Duodenum (tissue), 1 donor: ENCODE measurements around a stretch of chr15.

DNA sequence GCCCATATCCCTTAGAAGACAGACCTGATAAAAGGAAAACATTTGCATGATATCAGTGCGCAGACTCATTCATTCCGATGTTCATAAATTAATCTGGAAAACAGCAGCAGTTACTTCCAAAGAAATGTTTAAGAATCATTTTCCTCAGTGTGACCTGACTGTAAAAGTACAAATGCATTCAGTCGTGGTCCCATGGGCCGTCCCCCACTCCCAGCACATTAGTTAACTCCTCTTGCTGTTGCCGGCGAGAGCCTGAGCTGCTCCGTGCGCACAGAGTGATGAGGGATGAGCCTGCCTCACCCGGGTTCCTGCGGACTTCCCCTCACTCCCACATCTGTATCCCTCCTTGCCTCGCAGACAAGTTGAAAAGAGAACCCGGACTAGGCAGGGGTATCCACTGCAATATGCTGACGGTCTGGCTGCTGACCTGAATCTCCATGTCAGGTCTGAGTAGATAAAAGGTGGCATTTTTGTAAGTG, 861.7 kb upstream of the NR2F2 start:
- PRO-cap = no peak

- PRO-cap = no peak
Observed at GRCh38 chr15:96264055-96265393, 66.0 kb upstream of the NR2F2 start.

- PRO-cap = no peak
Observed at GRCh38 chr15:96322435-96323710, 7.6 kb upstream of the NR2F2 start.

DNA sequence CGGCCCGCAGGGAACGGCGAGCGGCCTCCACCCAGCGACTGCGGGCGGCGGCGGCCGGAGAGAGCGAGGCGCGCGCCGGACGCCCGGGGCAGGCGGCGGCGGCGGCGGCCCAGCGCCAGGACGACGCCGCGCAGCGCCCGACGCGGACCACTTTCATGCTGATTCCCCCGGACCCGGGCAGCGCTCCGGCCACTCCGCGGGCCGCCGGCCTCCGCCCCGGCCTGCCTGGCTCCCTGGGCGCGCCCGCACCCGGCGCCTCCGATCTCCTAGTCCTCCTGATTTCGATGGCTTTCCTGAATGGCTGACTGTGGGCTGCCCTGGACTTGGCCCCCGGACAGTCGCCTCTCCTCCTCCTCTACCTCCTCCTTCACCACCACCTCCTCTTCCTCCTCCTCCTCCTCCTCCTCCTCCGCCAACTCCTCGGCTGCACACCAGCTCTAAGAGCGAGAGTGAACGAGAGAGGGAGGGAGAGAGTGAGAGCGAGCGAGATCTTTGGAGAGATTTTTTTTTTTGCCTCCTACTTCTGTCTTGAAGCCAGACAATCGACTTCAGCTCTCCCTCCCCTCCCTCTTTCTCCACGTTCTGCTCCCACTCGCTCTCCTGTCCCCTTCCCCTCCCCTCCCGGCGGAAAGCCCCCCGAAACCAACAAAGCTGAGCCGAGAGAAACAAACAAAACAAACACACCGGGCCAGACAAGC, 840 bp downstream of the NR2F2 start:
- PRO-cap = bidirectional peak, plus-strand start at position 446 of the sequence, minus-strand start at position 223 of the sequence

- PRO-cap = no peak
Observed at GRCh38 chr15:96334031-96334847, 3.7 kb downstream of the NR2F2 start.

DNA sequence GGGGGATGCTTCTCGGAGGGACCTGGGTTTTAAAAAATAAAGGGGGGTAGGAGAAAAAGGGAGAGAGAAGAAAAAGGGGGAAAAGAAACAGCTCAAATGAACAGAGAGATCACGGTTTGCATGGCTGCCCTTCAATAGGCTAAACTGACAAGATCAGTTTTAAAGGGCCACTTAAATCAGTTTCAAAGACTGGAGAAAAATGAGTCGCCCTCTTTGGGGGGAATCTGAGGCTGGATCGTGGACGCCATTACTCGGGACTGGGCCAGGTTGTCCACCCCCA, 6.1 kb downstream of the NR2F2 start:
- PRO-cap = no peak

GRCh38 chr15:96354985-96355517, 24.6 kb downstream of the NR2F2 start:
- PRO-cap = no peak

DNA sequence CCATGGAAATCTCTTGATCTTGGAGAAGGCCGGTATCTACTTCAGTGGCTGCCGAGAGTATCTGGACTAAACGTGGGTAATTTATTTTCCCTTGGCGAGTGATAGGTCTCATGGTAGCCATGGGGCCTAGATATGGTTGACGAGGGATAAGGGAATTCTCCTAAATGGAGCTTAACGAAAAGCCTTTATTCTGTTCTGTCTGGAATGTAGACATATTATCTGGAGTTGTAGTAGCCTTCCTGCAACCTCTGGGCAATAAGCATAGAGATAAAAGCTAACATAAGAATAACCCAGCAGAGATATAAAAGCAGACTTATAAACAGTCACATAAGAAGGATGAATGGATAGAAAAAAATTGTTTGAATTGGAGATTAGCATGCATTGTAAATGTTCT, 281.3 kb upstream of the ARRDC4 start:
- PRO-cap = no peak

DNA sequence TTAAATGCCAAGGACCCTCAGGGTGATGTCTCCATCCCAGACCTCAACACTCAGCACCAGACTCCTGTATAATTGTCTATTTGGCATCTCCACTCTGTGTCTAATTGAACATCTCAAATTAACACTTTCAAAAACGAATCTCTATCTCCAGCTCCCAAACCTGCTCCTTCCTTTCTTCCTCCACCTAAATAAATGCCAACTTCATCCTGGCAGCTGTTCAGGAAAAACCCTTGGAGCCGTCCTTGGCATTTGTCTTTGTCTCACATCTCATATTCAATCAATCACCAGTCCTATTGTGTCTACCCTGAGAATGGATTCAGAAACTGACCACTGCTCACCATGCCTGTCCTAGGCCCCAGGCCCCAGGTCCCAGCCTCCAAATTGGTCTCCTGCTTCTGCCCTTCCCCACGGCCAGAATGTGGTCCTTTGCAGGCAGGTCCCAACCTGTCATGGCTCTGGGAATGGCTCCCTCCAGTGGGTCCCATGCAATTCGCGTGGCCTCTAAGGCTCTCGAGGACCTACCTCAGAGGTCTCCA, 56.4 kb downstream of the ARRDC4 start:
- PRO-cap = no peak

DNA sequence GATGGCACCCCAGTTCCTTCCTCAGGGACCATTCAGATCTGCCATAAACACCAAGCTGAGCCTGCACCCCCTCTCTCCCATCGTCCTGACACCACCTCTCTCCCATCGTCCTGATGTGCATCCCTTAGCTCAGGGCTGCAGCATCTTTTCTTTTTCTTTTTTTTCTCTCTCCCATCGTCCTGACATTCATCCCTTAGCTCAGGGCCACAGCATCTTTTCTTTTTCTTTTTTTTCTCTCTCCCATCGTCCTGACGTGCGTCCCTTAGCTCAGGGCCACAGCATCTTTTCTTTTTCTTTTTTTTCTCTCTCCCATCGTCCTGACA, 126.0 kb upstream of the IGF1R start:
- PRO-cap = unidirectional peak, plus-strand start at position 243 of the sequence

DNA sequence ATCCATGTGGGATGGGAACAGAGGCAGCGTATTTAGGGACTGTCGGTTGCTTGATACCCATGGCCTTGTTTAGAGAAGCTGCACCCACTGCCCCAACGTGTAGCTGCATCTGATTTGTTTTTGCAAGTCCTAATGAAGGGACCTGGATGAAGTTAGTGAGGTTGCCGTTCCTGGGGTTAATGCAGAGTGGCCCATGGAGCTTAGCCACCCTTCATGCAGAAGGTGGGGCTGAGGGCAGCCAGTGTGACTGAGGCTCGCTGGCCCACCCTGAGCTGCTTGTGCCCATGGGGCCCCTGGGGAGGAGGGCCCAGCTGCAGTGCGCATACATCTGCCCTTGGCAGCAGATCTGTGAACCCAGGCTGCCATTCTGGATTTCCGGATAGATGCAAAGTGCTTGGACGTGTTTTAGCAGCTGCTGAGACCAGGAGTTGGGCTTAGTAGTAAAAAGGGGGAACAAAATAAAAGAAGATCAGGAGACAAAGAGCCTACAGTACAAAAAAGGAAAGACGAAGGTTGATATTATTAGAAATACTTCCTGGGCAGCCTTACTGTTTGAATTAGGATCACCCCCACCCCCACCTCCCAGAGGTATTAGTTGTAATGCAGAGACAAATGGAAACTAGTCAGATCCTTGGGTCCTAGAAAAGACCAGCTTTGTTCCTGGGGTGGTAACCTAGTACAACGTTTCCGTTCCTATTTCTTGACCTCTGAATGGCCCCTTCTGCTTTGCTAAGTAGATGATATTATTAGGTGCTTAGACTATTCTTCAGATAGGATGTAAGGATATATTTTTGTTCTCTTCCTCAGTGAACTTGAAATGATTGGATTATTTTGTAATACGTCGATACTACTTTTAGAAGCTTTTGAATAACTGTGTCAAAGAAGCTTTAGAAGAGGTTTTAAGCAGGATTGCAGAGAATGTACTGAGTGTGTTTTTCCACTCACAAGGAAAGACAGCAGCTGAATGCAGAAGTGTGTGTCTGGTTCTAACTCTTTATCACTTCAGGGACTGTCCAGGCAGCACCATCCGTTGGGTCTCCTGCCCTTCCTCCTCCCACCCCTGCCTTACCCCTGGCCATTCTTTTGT, 70.3 kb downstream of the IGF1R start:
- PRO-cap = no peak

DNA sequence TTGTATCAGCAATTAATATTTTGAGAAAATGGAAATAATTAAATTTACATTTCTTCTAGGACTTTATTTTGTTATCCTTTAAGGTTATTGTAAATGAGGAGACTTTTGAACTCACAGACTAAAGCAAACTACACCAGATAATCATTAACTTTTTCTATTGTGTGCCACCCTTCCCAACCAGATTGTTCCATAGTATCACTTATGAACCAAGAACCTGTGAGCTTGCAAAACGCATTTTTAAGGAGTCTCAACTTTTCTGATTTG, 75.6 kb downstream of the IGF1R start:
- PRO-cap = no peak

GRCh38 chr15:98770427-98771079, 122.2 kb downstream of the IGF1R start:
- PRO-cap = no peak

GRCh38 chr15:98787989-98788785, 139.8 kb downstream of the IGF1R start:
- PRO-cap = no peak

- PRO-cap = no peak
Observed at GRCh38 chr15:98876462-98877330, 130.9 kb downstream of the PGPEP1L start.

DNA sequence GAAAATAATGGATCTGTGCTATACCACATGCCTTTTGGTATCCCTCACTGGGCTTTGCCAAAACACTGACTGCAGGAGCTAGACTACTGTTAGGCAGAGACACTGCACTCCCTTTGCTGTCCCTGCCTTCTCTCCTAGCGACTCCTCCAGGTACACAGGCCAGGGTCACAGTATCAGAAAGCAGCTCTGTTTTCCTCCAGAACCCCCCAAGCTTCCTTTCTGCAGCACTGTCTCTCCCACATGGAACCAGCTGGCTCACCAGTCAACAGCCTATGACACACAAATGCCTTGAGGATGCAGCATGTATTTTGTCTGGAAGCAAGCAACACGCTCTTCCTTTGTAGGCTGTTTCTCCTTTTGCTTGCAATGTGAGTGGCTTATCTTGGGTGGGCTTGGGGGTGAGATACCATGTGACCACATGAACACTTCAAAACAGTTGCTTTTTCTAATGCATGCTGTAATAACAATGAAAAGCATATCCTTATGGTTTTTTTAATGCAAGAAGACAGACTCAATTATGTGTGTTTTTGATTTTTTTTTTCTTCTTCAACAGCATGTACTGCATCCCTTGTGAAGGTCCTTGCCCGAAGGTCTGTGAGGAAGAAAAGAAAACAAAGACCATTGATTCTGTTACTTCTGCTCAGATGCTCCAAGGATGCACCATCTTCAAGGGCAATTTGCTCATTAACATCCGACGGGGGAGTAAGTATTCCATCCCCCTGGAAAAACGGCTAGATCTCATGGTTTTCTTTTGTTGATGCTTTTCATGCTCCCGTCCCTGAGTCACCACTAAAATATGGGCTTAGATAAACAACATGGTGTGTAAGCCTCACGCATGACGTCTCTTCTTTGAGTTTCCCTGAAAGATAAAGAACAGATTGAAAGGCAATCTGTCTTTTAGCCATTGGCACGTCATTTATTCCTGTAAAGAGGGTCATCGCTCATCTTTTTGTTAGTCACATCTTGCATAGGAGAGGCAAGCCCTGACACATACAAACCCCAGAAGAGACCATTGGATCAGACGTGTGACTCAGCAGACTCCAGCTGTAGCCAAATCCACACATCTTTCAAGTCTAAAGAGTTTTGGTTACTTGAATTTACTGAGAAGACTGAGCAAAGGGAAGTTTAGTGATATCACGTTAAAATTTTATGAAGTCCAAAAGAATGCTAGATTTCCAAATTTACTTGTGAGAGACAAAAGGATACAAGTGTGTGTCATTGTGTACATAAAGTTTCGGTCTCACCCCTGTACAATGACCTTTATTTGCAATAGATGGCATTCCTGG, 110.9 kb downstream of the PGPEP1L start:
- PRO-cap = no peak

DNA sequence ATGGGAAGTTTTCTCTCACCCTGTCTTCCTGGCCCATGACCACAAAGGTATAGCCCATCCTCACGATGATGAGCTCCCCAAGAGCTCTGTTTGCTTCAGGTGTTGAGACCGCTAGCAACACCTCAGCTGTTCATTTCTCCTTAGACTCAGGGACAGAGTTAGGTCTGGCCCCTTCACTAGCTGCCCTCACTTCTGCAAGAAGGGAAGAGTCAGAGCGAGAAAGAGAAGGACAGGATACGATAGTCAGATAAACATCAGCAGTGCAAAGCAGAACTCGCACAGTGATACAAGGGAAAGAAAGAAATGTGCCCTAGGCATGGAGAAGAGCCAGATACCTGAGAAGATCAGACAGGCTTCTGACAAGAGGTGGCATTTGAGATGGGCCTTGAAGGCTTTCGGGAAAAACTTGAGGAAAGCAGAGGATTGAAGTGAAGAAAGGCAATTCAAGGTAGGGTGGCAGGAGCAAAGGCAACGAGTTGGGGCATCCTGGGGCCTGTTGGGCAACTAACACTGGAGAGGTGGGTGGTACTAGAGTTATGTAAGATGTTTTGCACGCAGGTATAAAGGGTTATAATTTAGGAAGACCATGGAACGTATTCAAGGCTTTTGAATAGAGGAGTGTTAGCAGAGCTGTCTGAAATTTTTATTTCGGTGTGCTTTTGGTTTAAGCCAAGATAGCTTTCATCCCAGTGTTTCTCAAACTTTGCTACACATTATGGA, 106.0 kb downstream of the PGPEP1L start:
- PRO-cap = no peak

DNA sequence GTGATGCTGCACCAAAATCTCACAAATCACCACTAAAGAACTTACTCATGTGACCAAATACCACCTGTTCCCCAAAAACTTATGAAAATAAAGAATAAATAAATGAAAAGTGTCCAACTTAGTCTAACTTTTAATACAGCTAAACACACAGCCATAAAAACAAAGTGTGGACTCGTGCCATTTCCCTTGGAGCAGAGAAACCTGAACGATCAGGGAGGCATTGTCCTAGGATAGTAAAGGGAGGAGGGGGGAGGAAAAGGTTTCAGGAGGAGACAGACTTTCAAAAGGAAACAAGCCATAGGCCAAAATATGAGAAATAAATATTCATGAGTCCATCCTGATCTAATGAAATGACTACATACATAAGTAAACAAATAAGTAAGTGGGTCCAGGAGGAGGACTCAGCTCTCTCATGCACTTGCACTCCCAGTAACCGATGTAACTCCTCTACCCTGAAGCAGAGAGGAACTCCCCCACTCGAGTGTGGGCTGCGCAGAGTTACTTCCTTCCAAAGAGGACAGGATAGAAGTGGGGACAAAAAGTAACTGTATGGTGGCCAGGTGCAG, 27.4 kb downstream of the PGPEP1L start:
- PRO-cap = no peak

GRCh38 chr15:99100285-99100854, 4.5 kb upstream of the SYNM start:
- PRO-cap = no peak

DNA sequence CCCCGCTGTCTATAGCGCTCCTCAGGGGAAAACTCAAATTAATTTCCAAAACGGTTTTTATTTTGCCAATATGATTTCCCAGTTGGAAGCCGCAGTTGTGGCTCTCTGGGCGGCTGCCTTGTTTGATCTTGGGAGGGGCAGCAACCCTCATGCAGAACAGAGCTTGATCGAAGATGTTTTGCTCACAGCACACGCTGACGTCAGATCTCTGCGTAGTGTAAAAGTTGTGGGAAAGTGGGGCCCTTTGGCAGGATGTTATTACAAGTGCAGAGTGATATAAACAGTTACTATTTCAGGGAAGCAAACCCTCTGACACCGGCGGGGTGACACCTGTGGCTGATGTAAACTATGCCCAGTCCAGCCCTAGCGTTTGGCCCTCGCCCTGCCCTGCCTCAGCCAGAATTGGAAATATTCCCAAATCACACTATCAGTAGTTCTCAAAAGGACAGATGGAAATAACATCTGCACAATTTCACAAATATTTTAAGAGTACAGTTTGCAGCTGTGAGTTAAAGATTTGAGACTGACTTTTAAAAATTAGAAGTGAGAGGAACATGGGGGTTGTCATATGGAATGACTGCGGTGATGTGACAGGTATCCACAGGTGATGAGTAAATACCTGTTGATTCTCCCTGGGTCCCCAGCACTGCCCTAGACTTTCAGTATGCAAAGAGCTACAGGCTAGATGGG, 1.7 kb downstream of the SYNM start:
- PRO-cap = no peak